Camera-type eye (tissue), 1 donor: Measurements from ENCODE around the gene RCCD1.

DNA sequence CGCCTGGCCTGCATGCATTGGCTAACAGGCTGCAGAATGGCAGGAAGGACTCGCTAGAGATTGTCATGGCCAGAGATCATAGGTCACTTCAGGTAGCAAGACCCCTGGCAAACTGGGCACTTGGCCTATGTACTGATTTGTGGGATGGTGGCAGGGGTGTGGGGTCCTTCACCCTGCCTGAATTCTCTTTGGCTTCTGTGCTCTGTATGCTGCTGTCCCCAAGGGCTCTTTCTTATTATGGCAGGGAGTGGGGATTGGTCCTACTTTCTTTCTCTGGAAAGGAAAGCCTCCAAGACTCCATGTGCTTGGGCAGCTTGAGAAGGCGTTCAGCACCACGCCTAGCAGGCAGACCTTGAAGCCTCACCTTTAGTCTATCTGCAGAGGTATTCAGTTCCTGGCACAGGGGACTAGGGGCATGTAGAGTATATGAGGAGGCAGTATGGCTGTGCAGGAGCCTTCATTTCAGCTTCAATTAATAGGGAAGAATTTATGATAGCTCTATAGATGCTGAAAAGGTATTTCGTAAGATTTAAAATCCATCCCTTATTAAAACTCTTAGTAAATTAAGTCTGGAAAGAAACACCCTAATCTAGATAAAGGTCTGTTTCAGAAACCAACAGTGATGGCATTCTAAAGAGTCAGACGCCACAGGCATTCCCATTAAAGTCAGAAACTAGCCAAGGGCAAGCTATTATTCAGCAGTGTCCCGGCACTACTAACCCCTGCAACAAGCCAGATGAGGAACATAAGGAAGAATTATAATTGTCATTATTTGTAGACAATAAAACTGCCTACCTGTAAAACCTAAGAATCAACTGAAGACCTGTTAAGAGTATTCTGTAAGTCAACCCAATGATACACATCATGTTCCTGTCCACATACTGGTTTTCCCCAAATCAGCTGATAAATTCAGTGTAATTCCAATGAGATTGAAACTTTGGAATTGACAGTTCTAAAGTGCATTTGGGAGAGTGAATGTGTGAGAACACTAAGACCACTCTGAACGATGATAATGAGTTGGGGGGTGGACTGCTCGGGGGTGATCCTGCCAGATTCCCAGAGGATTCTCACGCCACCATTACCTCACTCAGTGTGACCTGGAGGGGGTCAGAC, 11.6 kb downstream of the HDDC3 start:
- RAMPAGE, long total RNA, result no peak

- RAMPAGE, long total RNA, result no peak
Measured at GRCh38 chr15:90932039-90932245, 407 bp downstream of the HDDC3 start.

DNA sequence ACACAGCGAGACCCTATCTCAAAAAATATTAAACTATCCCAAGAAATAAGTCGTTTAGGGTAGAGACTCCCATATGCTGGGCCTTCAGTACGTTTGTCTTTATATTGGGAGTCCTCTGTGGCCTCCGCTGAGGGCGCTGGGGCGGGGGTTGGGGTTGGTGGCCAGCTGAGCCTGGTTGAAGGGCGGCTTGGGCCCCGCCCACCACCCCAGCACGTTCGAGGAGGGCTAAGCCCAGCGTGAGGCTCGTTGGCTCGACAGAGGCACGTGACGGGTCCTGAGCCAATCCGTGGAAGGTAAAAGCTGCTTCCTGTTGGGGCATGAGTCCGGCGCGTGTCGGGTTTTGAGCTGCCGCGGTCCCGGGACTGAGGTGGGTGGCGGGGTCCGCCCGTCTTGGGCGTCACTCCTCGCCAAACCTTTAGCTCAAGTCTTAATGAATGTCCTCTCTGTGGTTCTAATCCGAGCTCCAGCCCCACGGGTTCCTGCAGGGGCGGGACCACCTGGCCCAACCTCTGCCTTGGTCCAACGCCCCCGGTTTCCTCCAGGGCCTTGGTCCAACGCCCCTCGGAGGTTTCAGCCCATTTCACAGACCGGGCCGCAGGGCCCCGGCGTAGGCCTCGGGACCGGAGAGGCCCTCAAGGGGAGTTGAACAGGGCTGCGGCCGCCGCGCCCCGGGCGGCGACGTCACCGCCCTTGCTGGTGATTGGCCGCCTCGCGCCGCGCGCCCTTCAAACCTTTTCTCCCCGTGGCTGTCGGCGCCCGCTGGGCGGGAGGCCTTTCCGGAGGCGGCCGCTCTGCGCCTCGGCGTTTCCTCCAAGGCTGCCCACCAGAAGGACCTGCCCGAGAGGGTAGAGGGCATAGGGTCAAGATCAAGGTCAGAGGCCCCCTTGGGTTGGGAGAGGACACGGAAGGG, at the start of gene RCCD1:
TSS of gene RCCD1 (plus strand) at position 303 of the 910 bp plus-strand sequence.
- RAMPAGE, long total RNA, result no peak

- RAMPAGE, long total RNA, result no peak
Measured at GRCh38 chr15:91021340-91022316, 766 bp downstream of the VPS33B start.

DNA sequence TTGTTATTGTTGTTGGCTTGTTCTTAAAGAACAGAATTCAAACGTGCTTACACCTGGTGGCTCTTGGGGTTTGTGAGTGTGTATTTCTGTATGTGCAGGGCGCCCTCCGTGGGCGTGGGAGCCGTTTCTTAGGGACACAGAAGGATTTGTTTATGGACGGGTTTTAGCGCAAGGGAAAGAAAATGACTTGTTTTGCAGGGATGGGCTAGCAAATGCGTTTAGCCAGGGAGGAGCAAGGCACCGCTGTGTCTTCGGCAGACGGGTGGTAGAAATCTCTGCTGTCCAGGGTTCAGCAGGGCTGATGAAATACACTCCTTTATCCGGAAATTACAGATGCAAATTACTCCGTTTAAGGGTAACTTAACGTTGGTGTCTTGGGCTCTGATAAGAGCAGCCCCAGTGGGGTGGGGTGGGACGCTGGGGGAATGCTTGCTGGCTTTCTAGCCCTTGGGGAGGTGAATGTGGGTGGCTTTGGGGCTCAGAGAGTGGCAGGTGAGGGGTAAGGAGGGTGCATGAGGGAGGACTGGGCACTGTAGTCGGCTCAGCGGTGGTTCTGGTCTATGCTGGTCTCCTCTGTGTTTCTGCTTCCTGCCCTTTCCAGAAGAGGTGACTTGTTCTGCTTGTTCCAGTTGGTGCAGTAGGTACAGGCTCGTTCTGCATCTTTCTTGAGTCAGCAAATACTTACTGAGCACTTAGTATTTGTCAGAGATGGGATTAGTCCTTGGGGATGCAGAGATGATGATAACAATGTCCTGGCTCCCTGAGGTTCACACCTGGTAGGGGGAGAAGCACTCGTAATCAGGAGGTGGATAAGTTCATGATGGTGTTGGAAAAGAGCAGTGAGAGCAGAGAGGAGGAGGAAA, 918 bp downstream of the SV2B start:
- RAMPAGE, long total RNA, result no peak

DNA sequence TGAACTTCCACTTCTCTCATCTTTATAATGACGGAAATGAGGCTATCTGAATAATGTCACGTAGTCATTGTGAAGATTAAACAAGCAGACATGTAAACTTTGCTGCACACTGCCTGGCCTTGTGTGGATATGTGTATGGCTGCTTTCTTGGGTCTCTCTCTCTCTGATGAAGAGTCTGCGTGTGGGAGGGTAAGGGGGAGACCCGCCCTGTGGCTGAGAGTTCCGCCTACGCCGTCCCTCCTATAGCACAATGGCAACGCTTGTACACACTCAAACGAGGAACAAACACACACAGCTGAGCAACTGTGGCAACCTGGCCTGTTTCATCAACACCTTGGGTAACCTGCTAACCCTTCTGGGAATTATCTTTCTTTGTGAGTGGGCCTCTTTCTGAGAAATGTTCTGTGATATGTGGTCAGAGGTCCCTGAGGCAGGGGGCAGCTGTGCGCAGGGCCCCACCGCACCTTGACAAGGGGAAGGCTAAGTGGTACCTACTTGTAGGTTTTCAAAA, 369.9 kb downstream of the SV2B start:
- RAMPAGE, long total RNA, result no peak

DNA sequence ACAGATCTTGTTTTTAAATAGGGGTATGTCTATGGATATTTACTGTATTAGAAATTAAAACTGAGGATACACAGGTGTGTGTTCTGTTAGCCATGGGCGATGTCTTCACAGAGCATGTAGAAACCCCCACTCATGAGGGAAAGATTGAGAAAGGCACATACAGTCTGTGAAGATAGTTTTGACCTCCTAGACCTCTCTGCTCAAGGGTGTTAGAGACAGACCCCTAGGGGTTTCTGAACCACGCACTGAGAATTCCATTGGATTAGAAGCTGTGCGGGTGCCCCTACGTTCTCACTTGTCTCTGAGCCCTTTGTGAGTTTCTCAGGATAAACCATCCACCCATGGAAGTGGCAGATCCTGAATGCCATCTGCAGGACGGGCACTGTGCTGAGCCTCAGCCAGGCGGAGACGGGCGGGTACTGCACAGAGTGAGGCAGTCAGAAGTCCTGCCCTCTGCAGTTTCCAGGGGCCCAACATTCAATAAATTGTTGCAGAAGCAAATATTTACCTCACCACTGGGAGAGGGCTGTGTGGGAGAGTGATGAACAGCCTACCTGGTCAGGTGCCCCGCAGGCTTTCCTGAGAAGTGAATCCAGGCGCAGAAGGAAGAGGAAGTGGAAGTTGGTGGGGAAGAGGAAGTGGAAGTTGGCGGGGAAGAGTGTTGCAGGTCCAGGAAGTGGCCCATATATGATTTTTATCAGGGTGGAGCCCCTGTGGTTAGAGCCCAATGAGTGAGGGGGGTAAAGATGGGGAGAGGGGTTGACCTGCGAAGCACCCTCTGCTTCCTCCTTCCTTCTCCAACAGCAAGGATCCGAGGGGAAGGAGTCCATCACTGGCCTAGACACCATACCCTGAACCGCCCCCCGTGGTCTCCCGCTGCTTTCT, 100.7 kb downstream of the SLCO3A1 start:
- RAMPAGE, long total RNA, result no peak

DNA sequence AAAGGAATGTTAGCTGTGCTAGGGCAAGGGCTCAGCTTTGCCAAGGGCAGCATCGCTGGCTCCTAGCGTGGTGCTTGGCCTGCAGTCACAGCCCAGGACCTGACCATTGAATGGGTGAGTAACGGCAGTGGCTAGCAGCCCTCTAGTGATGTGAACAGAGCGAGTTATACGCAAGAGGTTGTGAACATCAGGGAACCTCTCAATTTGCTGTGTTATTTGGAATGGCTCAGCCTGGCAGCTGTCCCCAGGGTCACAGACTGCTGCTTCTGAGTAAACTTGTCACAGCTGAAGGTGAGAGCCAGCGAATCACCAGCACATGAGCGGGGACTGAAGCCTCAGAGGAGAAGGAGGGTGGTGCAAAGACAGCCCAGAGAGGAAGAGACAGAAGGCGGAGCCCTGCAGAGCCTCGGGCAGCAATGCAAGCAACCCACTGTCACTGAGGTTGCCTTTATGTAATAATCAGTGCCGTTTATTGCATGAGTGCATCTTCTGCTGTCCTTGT, 158.2 kb downstream of the SLCO3A1 start:
- RAMPAGE, long total RNA, result no peak

DNA sequence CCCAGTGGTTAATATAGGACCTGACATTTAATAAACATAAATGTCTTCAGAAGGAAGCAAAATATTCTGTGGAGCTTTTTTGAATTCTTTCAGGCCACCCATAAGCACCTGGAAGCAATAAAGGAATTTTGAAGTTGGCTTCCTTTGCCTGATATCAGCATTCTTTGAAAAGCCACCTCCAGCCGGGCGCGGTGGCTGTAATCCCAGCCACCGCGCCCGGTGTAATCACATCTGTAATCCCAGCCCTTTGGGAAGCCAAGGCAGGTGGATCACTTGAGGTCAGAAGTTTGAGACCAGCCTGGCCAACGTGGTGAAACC, 251.2 kb downstream of the SLCO3A1 start:
- RAMPAGE, long total RNA, result no peak

DNA sequence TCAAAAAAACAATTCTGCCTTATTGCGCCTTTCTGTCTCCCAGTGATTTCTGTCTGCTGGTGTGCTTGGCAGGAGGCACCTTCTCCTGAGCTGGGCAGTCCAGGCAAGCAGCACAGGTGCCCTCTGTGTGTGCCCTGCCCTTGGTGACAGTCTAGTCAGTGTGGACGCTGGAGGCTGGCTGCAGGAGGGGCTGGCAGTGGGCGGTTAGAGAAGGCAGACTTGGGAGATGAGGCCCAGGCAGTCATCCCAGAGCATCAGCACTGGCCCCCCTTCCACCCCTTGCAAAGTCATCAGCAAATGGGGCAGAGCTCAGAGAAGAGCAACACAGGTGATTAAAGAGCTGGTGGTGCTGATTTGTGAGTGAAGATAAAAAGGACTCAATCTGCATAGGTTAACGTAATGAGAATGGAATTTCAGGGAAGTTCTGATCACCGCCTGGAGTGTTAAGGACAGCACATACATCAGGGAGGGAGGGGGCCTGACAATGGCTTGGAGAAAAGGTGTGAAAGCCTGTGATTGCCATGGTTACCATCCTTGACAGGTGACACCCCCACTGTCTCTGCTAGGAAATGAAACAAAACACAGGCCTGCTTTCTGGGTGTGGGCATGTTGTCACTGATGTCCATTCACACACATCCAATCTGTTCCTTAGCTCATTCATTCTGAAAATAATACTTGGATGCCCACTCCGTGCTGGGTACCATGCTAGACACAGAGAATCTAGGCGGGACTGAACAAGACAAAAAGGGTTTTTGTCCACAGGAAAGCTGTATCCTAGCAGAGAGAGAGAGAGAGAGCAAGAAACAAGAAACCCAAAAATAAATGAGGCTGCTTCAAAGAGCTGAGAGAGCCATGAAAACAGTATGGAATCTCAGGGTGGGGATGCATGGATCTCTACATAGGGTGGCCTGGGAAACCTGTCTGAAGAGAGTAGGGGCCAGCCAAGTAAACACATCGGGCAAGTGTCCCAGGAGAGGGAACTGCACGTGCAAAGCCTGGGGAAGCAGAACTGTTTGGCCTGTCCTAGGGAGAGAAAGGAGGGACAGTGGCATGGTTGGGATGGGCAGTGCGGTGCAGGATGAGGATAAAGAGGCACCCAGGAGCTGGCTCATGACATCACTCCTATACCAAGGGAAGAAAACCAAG, 269.4 kb upstream of the ST8SIA2 start:
- RAMPAGE, long total RNA, result no peak

- RAMPAGE, long total RNA, result no peak
Measured at GRCh38 chr15:92539194-92539496, 116.4 kb downstream of the FAM174B start.

GRCh38 chr15:92647885-92648487, 7.6 kb downstream of the FAM174B start:
- RAMPAGE, long total RNA, result no peak

GRCh38 chr15:92666632-92667391, 11.2 kb upstream of the FAM174B start:
- RAMPAGE, long total RNA, result no peak

- RAMPAGE, long total RNA, result no peak
Measured at GRCh38 chr15:92667392-92668337, 12.1 kb upstream of the FAM174B start.

- RAMPAGE, long total RNA, result no peak
Measured at GRCh38 chr15:92795503-92795880, 104.6 kb upstream of the CHD2 start.

- RAMPAGE, long total RNA, result no peak
Measured at GRCh38 chr15:92904376-92904941, 4.3 kb downstream of the CHD2 start.

DNA sequence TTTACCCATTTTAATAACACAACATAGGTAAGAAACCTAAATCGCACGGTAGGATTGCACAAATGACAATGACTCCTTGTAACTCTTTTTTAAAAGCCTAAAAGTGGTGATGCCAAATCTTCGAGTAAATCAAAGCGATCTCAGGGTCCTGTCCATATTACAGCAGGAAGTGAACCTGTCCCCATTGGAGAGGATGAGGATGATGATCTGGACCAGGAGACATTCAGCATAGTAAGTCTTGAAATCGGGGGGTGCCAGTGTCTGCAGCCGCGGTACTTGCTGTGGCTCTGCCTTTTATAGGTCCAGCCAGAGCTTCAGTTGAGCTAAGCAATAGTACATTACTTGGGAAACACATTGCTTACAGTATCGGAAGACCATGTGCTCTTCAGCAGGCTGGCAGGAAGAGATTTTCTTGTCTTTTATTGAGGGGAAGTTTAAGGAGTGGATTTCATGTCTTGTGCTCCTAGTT, 84.5 kb downstream of the RGMA start:
- RAMPAGE, long total RNA, result no peak

DNA sequence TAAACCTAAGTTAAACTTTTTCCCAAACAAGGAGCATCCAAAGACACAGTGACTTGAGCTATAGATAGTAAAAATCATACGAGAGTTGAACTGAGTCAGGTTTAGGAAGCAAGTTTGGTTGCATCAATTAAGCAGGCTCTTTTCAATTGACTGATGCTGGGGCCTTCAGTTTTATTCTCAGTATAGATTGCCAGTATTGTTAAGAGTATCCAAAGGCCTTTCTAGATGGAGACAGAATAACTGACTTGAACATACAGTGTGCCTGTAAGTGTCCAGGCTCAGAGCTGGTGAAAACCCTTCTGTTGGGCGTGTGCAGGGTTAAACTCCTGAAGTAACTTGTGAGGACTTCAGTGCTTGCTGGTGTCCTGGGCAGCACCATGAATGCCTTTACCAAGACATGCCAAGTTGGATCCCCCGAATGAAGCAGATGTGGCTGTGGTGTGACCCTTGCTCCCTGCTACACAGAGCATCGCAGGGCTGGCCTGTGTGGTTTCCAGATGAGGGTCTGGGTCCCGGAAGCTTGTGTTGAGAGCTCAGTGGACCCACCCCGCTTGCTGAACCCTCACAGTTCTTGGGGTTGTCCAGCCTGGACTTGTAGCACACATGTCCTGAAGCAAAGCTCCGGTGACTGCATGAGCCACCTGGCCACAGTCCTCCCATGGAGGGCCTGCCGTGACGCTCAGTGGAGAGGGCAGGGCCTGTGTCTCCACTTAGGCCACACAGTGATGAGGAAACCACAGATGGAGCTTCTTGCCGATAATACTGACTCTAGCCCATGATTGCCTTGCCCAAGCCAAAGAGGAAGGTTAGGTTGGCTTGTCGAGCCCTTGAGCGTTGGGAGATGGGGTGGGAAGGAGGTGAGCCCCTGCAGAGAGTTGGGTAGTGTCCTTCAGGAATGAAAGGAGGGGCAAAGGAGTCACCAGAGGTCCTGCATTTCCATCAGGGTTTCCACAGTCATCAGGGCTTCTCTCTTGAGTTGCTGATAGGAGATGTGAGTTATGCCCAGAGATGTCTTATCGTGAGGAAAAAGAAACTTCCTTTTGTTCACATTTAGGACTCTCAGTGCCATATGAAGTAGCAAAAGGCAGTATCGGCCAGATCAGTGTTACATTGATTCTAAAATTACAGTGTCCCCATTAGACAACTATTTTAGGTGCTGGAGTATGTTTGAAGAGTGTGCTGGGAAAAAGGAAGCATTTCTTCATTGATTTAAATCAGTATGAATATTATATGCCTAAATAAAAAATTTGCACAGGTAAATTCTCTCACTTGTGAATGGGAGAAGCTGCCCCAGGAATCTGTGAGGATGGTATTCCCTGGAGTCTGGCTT, 62.6 kb downstream of the RGMA start:
- RAMPAGE, long total RNA, result no peak

DNA sequence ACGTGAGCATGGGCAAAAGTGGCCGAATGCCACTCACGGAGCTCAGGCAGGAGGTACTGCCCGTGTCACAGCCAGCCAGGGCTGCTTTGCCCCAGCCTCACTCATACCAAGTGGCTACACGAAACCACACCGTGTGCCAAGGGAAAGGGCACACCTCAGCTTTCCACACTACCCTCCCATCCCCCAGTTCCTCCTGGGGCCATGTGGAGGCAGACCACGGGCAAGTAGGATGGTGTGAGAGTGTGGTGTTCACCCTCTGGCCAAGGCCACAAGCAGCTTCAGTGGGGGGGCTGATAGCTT, 25.2 kb downstream of the RGMA start:
- RAMPAGE, long total RNA, result no peak

- RAMPAGE, long total RNA, result no peak
Measured at GRCh38 chr15:93065894-93066594, 23.0 kb downstream of the RGMA start.